Skeletal muscle satellite cell (primary cell): Measurements from ENCODE around the genes VAMP1, MLF2, SPSB2 and ENO2.

- CAGE, long polyA plus RNA: no peak
Measured at GRCh38 chr12:6229866-6230385, 29.7 kb downstream of the CD9 start.

GRCh38 chr12:6266136-6266870 is 44.2 kb upstream of the PLEKHG6 start:
- CAGE, long polyA plus RNA: no peak

- CAGE, long polyA plus RNA: no peak
Measured at GRCh38 chr12:6307516-6307804, 3.0 kb upstream of the PLEKHG6 start.

- CAGE, long polyA plus RNA: no peak
Measured at GRCh38 chr12:6332816-6333074, 9.1 kb downstream of the TNFRSF1A start.

DNA sequence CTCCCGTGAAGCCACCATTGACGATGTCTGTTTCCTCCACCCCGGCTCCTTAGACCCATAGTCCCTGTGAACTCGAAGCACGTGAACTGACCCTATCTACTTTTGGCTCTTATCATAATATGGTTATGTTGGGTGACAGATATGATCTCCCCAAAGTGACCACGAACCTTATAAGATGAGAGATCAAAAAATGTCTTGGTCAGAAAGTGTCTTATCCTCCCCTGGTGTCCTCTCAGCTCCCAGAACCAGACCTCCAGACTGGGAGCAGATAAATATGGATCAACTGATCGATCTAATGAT is 4.3 kb downstream of the TNFRSF1A start:
- CAGE, long polyA plus RNA: no peak

DNA sequence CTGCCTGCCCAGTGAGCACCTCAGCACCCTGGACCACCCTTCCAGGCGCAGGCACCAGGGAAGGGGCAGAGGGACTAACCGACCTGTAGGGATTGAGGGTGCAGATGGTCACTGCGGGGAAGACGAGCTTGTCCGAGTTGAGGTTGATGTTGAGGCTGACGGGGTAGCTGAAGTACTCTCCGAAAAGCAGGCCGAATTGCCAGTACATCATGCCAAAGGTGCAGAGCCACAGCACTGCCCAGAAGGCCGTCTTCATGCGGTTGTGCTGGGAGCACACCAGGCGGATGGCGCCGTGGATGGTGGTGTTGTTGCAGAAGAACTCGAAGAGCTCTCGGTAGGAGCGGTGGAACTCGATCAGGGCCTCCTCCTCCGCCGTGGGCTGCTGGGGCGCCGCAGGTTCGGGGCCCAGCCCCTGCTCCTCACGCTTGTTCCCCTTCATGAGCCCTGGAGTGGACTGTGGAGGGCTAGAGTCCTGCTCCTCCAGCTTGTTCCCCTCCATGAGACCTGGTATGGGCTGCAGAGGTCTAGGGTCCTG is 1.0 kb downstream of the SCNN1A start:
- CAGE, long polyA plus RNA: no peak

- CAGE, long polyA plus RNA: no peak
Measured at GRCh38 chr12:6470517-6471471, at the start of gene VAMP1. Gene VAMP1, minus strand, starts transcription at chr12:6470677.

GRCh38 chr12:6535953-6536277 is 1.6 kb downstream of the GAPDH start:
- CAGE, long polyA plus RNA: no peak

- CAGE, long polyA plus RNA: no peak
Measured at GRCh38 chr12:6584327-6584751, 16.2 kb upstream of the NOP2 start.

GRCh38 chr12:6607973-6608891 is 1.1 kb upstream of the CHD4 start:
- CAGE, long polyA plus RNA: no peak

DNA sequence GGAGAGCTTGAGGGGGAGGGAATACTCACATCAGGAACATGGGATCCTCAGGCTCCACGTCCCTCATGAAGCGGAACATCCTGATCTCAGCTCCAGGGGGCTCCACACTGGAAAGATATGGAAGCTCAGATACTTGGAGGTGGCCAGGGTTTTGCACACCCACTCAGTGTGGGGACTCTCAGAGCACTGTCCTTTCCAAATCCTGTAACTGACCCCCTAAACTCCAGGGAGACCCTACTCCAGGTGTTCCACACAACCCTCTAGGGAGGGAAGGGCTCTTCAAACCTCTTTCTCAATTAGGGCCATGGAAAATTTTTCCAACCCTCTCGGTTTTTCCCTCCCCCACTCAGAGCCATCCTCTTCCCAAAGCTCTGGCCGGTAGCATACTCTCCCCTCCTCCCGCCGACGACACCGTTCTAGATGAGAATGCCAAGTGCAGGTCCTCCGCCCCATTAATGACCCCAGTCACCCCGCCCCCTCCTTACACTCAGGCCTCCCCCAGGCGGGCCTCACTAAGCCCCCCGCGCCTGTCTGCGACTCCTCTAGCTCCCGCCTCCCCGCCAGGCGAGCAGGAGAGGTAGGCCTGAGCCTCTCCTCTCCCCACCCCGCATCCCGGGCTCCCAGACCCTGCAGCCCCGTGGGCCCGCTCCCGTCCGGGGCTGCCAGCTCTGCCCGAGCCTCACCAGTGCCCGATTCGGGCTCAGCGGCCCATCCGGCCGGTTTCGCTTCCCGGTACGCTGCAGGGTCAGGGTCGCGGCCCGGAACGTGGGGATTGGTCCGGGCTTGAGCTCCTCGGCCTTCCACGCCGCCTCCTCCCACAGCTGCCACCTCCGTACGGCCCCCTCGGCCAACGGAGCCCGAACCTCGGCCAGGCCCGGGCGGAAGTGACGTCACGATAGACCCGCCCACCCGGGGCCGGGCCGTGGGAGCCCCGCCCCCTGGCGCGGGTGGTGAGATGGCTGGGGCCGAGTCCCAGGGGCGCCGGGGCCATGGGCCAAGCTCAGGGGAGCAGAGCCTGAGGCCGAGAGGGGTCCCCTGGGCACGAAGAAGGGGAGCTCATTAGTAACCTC is at the start of gene MLF2:
Gene MLF2, minus strand, starts transcription at position 886 of the 1,070 bp plus-strand sequence.
- CAGE, long polyA plus RNA: start-site peak on the minus strand centred at position 834 of the sequence, 67 bp wide, 868 and 482 reads in 2 replicates

DNA sequence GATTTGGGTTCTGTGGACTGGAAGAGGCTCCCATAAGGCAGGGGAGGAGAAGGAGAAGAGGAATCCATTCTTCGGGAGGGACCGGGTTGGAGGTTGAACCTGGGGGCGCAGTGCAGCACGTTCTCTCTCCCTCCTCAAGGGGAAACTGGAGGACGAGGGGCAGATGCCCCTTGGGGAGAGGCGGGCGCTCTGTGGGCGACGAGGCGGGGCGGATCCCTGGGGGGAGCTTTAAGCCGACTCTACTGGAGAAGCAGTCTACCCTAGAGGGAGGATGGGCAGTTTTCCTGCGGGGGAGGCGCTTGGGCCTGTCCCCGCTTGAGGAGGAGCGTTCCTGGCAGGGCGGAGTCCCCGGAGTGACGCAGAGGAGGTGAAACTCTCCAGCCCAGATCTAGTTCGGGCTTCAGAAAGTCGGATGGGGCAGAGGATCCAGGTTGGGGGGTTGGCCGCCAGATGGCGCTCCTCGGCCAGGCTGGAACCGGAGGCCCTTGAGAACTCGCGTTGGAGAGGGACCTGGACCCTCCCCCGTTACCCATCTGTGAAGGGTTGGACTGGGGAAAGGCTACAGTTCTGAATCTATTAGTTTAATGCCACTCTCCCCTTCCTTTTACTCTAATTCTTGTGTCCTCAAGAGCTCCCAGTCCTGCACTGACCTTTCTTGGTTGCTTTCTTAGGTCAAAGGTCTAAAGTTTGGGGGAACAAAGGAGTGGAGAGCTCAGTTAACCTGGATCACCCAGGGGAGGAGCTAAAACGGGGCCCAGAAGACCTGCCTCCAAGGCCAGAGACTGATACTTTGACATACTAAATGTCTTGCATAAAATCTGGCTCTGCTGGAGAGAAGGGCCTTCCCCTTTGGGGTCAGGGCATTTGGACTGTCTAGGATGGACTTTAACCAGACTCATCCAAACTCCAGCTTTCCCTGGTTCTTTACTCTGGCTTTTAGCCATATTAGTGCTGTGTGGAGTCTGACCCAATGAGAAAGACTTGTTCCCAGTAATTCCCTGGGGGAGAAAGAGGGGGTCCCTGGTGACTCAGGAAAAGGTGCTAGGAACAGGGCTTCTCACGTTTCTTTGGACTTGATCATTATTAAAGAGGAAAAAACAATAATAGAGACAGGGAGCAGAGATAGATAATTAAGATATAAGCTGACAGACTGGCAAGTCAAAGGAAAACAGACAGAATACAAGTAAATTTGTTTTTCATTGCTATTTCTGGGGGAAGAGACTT is 797 bp upstream of the MLF2 start:
- CAGE, long polyA plus RNA: no peak

DNA sequence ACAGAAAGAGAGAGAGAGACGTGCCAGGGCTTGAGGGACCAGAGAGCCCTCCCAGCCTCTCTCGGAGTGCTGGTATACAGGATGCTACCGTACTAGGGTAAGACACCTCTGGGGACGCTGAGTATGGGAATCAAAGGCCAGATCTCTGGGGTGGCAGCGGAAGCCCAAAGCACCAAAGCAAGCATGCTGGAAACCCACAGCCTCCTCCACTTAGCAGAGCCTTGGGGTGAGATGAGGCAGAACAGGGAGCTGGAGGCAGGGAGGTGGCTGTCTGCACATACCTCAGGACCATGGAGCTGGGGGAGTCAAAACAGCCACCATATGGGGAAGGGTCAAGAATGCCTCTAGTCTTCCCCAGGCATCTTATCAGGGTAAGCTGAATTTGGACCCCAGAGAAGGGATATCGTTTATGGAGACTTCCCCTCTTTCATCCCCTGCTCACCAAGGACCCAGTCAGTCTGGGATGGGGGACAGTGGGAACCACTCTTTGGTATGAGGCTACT is 3.7 kb downstream of the CD4 start:
- CAGE, long polyA plus RNA: no peak

- CAGE, long polyA plus RNA: no peak
Measured at GRCh38 chr12:6837716-6838235, 2.9 kb upstream of the GNB3 start.

DNA sequence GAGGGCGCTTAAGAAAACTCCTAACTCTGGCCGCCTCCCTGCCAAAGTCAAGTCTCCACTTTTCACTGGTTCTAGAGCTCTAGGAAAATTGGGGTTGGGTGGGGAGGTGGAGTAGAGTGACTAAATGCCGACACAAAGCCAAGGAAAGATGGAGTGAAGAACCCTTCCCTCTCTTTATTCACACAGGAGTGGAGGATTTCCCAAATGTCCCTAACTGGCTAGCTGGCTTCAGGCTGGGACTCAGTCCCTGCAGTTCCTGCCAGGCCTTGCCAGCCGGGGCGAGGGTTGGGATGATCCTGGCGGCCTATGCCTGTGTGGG is 686 bp upstream of the TPI1 start:
- CAGE, long polyA plus RNA: no peak

DNA sequence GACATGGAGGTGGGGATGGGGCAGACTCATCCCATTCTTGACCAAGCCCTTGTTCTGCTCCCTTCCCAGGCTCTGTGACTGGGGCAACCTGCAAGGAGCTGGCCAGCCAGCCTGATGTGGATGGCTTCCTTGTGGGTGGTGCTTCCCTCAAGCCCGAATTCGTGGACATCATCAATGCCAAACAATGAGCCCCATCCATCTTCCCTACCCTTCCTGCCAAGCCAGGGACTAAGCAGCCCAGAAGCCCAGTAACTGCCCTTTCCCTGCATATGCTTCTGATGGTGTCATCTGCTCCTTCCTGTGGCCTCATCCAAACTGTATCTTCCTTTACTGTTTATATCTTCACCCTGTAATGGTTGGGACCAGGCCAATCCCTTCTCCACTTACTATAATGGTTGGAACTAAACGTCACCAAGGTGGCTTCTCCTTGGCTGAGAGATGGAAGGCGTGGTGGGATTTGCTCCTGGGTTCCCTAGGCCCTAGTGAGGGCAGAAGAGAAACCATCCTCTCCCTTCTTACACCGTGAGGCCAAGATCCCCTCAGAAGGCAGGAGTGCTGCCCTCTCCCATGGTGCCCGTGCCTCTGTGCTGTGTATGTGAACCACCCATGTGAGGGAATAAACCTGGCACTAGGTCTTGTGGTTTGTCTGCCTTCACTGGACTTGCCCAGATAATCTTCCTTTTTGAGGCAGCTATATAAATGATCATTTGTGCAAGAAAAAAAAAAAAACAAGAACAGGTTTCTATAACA is 2.7 kb downstream of the SPSB2 start:
- CAGE, long polyA plus RNA: no peak

DNA sequence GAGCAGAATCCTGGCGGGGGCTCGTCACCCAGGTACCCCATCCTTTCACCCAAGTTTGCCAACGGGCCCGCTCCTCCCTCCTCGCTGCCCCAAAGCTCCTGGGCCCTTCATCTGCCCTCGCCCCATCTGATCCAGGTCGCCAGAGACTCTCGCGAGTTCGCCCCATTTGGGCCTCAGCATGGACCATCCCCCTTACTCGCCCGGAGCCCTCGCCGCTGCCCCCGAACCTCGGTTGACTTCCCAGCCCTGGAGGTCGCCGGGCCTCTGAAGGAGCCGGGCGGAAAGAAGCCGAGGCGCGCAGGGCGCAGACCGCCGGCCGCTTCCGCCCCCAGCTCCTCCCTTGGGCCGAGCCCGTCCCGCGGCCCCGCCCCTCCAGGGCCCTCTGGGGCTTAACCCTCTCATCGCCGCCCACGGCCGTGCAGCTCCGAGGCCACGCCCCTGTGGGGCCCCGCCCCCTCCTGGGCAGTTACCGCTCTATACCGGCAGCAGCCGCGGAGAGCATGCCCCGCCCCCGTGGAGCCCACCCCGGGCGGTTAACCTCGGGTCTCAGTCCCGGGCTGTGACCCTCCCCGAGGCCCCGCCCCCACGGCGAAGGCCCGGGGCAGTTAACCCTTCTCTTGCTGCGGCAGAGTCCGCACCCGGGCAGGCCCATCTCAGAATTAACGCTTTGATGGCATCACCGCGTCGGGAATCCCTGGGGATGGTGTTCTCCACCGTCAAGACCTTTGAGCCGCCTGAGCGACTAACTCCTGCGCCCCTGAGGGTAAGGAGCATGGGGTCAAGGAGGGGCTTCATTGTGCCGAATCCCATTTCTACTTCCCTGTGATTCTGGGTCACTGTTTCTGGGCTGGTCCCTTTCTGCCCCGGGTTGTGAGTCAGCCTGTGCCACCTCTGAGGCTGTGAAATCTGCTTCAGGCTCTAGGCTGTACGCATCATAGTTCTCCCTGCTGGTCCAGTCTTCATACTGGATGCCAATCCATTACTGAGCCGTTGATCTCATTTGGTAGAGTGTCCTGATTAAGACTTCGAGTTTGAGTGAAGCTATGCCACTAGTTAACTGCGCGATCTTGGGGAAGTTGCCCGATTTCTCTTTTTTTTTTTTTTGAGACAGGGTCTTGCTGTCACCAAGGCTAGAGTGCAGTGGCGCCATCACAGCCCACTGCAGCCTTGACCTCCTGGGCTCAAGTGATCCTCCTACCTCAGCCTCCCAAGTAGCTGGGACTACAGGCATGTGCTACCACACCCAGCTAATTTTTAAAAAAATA is at the start of gene SPSB2:
Gene SPSB2, minus strand, starts transcription at position 285 of the 1,265 bp plus-strand sequence.
- CAGE, long polyA plus RNA: start-site peak on the minus strand centred at position 274 of the sequence, 33 bp wide, 19 and 20 reads in 2 replicates

DNA sequence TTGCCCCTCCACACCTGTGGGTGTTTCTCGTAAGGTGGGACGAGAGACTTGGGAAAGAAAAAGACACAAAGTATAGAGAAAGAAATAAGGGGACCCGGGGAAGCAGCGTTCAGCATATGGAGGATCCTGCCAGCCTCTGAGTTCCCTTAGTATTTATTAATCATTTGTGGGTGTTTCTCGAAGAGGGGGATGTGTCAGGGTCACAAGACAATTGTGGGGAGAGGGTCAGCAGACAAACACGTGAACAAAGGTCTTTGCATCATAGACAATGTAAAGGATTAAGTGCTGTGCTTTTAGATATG is 12.7 kb upstream of the SPSB2 start:
- CAGE, long polyA plus RNA: no peak

DNA sequence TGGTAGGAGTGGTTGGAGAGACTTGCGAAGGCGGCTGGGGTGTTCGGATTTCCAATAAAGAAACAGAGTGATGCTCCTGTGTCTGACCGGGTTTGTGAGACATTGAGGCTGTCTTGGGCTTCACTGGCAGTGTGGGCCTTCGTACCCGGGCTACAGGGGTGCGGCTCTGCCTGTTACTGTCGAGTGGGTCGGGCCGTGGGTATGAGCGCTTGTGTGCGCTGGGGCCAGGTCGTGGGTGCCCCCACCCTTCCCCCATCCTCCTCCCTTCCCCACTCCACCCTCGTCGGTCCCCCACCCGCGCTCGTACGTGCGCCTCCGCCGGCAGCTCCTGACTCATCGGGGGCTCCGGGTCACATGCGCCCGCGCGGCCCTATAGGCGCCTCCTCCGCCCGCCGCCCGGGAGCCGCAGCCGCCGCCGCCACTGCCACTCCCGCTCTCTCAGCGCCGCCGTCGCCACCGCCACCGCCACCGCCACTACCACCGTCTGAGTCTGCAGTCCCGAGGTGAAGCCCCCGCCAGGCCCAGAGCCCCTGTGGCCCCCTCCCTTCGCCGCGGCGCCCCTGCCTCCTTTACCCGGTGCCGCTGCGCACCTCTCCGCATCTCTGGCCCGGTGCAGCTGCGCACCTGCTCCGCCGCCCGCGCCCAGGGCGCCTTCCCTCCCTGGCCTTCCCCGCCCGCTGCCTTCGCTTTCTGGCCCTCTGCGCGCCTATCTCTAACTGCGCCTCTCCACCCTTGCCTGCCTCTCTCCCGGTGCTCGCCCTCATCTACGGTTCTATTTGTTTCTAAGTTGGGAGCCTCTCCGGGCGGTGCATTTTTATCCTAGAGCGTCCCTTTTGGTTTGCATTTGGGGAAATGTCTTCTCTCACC is at the start of gene ENO2:
Gene ENO2, plus strand, starts transcription at position 424 of the 867 bp plus-strand sequence.
- CAGE, long polyA plus RNA: start-site peak on the plus strand centred at position 434 of the sequence, 138 bp wide, 25 and 45 reads in 2 replicates

GRCh38 chr12:6929368-6929877 is 1.7 kb downstream of the ATN1 start:
- CAGE, long polyA plus RNA: no peak